Myometrial cell (primary cell): ENCODE measurements around a stretch of chr7.

DNA sequence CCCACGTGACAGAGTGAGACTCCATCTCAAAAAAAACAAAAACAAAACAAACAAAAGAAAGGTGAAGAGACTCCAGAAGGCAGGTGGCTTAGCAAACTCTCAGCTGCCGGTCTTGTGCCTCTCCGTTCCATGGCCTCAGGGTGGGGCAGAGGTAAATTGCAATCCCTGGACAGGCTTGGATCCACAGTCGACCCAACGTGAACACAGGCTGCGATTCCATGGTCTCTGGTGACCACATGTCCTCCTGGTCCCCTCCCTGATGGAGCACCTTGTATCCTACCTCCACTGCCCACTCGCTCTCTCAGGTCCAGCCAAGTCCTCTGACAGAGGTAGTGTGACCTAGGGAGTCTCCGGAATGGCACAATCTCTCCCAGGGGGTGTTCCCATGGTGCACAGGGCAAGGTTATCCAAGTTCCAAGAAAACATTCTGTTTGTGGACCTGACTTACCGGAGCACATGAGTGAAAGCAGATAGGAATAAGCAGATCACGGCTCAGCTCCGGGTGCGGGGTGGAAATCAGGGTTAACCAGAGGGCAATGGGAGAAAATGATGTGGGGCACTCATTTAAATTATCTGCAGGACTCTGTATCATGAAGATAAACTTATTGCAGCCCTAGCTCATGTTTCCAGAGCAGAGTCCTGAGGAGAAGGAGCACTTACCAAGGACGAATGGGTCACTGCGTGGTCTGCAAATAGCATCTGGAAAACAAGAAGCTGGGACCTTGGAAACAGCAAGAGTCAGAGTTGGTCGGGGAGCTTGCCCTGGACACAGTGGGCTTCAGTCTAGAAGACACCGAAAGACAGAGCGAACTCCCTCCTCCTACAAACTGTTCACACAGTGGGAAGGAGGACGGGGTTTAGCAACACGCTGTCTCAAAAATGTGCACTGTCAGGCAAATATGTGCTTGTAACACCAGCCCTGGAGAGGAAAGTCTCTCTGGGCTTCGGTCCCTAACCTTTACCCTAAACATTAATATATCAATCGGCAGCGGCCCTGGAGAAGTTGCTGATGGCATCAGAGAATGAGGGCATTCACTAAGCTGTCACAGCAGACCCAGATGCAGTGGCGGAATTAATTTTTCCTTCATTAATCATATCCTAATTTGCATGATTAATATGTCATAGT lies 45.7 kb upstream of the INSIG1 start:
- RAMPAGE, long total RNA = no peak

DNA sequence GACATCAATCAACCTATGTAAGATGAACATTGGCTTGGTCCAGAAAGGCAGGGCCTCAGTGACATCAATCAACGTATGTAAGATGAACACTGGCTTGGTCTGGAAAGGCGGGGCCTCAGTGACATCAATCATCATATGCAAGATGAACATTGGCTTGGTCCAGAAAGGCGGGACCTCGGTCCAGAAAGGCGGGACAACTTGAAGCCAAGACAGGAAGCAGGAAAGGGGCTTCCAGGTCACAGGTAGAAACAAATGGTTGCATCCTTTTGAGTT lies 43.3 kb upstream of the EN2 start:
- RAMPAGE, long total RNA = no peak

GRCh38 chr7:155459934-155460437 lies 2.1 kb downstream of the EN2 start:
- RAMPAGE, long total RNA = no peak

- RAMPAGE, long total RNA = no peak
Observed at GRCh38 chr7:155731244-155731684, 81.0 kb downstream of the SHH start.

DNA sequence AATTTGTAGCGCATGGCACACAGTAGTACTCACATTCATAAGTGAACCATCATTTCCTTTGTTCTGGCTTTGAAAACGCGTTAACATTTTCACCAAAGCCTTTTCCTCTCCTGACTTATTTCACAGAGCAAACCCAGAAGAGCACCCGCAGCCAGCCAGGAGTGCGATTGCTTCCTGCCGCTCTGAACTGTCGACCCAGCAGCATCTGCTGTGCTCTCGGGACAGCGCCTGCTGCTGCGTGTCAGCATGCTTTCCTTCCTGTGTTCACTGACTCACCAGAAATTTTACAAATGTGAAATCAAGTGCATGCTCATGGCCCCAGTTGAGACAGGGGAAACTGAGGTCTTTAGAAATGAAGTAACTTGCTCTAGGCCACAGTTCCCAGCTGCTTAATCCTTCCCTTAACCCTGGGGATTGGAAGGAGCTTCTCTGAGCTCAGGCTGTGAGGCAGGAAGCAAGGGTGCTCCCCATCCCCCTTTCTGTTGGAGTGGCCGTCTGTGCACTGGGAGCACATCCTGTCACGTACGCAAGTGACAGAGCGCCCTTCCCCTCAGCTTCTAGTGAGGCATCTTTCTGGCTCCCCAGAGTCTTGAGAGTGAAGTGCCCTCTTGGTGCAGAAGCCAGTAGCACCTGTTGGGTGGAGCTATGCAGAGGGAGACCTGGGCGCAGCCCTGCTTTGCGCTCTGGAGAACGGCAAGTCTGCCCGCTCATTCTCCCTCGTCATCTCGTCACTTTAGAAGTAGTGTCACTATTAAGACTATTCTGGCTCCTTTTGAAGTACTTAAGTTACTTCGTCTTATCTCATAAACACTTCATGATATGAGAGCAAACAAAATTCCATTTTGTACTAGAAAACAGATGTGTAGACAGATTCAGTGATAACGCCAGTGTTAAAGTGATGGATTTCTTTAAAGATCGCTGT lies 47.9 kb downstream of the SHH start:
- RAMPAGE, long total RNA = no peak

DNA sequence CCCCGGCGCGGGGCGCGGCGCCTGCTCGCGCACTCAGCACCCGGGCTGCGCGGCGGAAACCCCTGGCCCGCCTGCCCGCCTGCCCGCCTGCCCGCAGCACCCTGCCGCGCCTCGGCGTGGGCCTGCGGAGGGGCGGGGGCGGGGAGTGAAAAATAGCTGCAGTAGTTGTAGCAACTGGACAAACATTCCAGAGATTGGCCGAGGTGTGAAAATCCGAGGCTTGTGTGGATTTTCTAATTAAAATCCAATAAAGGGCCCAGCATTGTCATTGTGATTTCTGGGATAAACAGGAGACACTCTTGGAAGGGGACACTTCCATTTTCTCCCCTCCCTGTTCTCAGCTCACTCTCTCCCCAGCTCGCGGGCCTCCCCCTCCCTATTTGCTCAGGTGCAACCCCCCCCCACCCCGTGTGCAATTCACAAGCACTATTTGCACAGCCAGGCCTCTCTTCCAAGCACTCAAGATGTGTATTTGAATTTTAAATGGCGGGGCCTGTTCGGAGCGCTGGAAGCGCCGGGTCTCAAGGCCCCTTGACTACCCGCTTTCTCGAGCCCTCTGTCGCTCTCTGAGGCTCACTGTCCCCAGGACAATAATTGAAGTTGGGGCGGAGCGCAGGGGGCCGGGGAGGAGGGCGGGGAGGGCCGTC lies 8.0 kb downstream of the SHH start:
- RAMPAGE, long total RNA = no peak

DNA sequence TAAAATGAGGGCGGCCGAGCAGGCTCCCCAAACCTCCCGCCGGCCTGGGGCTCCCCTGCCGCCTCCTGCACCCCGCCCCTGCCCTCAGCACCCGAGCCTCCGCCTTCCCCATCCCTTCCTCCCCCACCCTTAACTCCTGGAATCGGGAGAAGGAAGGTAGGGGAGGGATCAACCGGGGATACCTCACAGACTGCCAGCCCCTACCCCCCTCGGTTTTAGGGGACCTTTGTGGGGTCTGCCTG lies 3.0 kb downstream of the SHH start:
- RAMPAGE, long total RNA = no peak

DNA sequence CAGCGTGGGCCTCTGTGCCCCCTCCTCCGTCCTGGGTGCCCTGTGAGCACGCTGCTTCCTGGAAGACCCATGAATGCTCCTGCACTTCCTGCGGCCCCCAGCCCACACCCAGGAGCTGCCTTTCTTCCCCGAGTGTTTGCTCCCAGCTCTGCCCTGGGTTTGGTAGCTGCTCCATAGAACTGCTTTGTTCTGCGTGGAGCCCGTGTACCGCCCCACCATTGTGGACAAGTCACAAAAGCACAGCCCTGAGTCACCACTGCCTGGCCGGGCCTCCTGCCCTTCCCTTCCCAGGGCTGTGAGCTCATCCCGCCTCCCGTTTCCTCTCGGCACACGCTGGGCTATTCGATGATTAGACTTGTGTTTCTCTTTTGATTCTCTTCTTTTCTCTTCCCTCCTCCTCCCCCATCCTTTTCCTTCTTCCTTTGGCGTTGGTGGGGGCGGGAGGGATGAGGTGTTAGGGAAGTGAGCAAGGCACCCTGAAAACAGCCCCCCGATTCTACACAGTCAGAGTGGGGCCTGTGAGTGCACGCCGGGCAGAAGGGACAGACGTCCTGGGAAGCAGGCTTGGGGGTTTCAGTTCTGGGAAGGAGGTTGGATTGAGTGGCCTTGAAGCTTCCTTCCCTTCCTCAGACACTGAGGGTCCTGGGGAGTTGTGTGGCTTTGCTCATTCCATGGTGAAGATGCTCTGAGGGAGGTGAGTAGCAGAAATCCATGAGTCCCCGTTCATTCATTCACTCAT lies 73.4 kb upstream of the SHH start:
- RAMPAGE, long total RNA = no peak

DNA sequence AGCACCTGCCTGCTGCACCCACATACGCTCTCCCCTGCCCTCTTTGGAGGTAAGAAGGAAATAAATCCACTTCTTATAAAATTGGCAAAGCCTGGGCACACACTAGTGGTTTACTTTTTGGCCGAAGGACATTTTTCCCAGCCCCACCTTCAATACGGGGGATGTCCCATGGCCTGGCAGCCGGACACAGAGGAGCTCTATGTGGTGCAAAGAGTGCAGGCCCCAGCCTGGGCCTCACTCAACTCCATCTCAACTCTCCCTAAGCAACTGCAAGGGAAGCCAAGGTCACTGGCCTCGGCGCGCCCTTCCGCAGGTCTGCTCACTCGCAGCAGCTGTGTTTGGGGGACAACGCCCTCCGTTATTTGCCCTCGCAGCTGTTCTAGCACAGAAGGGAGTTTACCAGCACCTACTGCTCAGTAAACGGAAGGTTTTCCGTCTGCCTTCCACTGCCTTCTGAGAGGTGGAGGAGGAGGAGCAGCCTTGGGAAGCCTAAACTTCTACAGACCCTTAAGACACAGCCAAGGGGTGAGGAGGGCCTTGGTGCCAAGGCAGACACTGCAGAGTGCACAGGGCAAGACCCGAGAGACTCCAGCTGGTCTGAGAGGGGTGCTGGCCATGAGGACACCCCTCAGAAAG lies 77.9 kb upstream of the SHH start:
- RAMPAGE, long total RNA = no peak

DNA sequence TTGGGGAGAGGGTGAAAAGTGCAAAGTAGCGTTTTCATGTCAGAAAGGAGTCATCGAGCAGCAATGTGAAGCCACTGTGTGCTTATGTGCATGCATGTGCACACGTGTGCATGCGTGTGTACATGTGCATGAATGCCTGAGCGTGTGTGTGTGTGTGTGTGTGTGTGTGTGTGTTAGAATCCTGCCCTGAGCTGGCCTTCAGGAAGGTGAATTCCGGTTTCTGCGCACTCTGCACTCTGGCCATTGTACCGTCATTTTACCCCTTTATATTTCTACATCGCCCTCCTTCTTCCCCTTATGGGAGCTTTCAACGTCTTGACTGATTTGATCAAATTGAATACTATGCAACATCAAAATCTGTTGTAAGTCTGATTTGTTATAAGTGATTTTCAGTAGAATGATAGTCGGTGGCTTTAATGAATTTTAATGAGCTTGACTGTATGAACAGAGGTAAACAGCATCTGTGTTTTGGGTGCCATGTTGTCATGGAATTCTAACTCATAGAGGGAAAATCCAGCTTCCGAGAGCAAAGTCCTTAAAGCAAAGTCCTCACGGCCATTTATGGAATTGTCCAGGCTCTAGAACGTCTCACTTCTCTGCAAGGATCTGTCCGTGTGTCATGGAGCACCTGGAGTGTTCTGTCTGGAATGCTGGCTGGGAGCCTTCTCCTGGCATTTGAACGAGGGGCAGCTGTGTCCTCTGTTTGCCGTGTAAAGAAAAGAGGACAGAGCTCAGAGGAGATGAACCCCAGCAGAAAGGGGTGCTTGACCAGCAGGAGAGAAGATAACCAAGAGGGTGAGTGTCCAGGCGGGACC lies 148.7 kb upstream of the SHH start:
- RAMPAGE, long total RNA = no peak

DNA sequence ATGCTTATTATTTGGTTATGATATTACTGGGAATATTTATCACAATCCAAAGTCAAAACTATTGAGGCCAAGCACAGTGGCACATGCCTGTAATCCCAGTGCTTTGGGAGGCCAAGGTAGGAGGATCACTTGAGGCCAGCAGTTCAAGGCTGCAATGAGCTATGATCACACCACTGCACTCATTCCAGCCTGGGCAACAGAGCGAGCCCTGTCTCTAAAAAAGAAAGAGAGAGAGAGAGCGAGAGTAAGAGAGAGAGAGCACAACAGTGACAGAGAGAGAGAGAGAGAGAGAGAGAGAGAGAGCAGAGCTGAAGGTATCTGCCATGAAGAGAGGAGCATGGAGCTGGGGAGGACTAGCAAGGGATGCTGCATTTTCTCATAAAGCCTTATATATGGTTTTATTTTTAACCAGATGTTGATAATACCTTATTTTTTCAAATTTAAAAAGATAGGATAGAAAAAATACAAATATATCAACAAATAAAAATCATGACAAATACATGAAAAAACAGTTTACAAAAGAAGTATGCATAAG lies 84.5 kb upstream of the RNF32 start:
- RAMPAGE, long total RNA = no peak

GRCh38 chr7:156861784-156862302 lies 31.1 kb downstream of the LMBR1 start:
- RAMPAGE, long total RNA = no peak

DNA sequence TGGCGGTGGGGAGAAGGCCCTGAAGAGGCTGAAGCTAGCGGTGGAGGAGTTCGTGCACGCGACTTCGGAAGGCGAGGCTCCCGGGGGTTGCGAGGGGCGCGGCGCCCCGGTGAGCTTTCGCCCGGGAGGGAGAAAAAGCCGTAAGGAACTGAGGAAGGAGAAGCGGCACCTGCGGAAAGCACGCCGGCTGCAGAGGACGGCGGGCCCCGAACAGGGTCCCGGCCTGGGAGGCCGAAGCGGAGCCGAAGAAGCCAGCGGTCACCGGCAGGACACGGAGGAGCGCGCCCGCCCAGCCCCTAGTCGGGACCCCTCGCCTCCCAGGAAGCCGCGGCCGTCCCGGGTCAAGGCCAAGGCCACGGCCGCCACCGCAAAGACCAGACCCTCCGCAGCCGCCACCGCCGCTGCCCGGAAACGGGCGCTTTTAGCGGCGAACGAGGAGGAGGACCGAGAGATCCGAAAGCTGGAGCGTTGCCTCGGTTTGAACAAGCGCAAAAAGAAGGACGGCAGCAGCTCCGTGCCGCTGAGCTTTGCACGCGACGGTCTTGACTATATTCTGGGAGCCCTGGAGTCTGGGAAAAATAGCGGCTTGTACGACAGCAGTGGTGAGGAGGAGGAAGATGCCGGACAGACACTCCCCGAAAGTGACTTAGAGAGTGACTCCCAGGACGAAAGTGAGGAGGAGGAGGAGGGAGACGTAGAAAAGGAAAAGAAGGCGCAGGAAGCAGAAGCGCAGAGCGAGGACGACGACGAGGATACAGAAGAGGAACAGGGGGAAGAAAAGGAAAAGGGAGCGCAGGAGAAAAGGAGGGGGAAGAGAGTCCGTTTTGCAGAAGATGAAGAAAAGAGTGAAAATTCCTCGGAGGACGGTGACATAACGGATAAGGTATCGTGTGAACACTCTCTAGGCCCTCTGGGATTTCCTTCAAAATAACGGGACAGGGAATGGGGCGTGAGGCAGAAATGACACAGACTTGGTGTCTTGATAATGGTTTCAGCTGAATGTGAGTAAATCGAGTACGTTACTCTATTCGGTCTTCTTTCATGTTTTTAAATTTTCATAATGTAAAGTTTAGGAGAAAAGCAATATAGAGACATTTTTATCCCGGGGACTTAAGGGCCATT lies 691 bp downstream of the NOM1 start:
- RAMPAGE, long total RNA = no peak

- RAMPAGE, long total RNA = no peak
Observed at GRCh38 chr7:157000458-157000994, 9.9 kb downstream of the MNX1 start.

- RAMPAGE, long total RNA = no peak
Observed at GRCh38 chr7:157271568-157272611, 64.9 kb upstream of the DNAJB6 start.

DNA sequence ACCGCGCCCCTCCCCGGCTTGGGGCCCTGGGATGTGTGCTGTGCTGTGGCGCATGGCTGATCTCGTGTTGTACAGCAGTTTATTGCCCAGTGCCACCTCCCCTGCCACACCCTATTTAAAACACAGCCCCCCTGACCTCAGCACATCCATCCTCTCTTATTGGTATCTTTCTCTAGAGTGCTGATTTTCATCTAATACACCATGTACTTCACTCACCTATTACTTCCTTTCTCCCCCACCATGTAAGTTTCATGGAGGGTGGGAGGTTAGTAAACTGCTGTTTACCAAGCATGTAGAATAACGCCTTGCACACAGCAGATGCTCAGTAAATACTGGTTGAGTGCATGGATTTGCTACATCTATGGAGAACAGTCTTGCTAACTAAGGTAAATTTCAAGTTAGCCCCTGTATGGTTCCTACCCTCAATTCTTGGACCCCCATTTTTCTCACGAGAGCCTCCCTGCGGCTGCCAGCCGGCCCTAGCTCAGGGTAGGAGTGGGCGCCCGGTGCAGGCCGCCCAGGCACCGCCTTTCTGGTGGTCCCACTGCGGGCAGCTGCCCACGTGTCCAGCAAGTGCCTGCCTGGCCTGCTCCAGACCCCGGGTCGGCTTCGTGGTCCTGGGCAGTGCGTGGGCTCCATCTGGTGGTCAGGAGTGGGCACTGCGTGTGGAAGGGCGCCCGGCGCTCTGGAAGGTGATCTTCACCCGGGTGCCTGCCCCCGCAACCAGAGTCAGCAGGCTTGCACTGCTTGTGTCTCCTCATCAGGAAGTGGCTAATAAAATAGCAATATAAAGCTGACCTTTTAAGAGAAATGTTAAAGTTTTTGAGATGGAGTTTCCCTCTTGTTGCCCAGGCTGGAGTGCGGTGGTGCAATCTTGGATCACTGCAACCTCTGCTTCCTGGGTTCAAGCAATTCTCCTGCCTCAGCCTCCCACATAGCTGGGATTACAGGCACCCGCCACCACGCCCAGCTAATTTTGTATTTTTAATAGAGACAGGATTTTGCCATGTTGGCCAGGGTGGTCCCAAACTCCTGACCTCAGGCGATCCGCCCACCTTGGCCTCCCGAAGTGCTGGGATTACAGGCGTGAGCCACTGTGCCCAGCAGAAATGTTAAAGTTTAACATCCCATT lies 63.3 kb upstream of the DNAJB6 start:
- RAMPAGE, long total RNA = no peak

DNA sequence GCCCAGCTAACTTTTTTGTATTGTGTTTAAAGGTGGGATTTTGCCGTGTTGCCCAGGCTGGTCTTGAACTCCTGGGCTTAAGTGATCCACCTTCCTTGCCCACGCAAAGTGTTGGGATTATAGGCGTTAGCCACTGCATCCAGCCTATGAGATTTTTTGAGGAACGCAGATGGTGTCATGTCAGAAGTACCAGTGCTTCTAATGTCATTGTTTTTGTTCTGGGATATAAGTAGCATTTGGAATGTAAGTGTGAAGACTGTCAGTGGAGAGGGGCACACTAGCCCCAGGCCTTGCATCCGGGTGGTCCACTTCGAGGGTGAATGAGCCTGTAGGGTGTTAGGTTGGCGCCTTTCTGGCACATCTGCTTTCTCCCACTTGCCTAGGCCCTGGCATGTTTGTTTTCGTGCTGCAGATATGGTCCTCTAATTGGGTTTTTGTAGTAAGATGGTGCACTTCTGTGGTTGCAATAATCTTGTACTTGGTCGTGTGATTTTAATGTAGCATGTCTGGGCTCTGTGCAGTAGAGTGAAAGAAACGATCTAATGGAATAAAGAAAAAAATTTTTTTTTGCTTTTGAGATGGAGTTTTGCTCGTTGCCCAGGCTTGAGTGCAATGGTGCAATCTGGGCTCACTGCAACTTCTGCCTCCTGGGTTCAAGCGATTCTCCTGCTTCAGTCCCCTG lies 28.4 kb downstream of the DNAJB6 start:
- RAMPAGE, long total RNA = no peak

DNA sequence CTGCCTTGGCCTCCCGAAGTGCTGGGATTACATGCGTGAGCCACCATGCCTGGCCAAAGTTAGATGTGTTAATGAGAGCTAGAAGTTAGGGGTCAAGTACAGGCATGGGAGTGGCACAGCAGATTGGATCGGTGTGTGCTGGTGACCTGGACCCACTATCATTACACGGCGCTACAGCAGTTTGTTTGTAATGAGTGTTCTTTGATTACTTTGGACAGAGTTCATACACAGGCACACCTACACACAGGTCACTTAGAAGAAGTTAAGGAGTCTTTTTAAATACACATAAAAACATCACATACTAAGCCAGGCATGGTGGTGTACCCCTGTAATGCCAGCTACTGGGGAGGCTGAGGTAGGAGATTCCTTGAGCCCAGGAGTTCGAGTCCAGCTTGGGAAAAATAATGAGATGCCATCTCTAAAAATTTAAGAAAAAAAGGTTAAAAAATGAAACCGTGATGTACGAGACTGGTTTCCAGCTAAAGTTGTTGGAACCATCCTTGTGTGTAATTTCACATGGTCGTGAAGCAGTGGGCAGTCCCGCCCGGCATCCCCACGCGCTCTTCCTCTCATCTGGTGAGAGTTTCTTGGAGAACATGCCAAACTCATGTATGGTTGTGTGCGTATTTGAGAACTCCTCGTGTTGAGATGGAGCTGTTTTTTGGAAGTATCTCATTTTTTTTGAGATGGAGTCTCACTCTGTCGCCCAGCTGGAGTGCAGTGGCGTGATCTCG lies 37.0 kb downstream of the DNAJB6 start:
- RAMPAGE, long total RNA = no peak

- RAMPAGE, long total RNA = no peak
Observed at GRCh38 chr7:157432508-157432967, 95.7 kb downstream of the DNAJB6 start.

DNA sequence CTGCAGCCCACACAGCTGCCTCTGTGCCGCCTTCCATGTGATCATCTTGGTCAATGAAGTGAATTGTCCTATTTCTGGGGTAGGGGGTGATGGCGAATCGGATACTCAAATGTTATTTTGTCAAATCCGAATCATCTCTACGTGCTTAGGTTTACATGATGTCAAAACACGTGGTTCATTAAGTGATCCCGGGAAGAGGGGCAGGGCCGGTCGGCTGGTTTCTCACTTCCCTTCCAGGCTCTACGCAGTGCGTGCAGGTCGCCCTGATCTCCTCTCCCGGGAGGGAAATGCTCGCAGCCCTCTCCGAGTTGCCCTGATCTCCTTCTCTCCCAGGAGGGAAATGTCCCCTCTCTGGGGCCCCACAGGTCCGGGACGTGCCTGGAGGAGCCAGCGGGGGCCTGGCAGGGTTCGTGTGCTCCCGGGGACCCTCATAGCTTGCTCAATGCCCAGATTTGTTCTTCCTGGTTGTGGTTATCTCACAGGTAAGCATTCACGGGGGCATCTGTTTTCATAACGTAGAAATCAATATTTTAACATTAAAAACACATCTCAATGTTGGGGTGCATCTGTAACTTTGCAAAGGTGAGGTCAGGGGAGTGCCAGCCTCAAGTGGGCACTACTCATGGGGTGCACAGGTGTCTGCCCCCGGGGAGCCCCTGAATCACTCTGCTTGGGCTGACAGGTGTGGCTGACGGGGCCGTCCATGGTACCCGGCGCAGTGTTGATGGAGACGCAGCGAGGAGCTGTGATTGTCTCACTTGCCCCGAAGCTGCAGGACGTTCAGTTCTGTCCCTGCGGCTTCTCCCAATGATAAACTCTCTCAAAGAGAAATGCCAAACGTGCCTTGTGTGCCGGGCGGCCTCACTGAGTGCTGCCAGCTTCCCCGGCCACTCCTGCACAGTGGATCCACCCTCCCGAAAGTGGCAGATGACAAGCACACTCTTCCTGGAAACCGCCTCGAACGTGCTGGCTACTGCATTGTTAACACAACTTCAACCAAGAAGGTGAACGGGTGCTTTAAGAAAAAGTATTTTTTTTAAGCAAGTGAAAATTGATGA lies 203.0 kb downstream of the DNAJB6 start:
- RAMPAGE, long total RNA = no peak